Progenitor cell of endocrine pancreas (in vitro differentiated cells): ENCODE measurements around a stretch of chr3.

DNA sequence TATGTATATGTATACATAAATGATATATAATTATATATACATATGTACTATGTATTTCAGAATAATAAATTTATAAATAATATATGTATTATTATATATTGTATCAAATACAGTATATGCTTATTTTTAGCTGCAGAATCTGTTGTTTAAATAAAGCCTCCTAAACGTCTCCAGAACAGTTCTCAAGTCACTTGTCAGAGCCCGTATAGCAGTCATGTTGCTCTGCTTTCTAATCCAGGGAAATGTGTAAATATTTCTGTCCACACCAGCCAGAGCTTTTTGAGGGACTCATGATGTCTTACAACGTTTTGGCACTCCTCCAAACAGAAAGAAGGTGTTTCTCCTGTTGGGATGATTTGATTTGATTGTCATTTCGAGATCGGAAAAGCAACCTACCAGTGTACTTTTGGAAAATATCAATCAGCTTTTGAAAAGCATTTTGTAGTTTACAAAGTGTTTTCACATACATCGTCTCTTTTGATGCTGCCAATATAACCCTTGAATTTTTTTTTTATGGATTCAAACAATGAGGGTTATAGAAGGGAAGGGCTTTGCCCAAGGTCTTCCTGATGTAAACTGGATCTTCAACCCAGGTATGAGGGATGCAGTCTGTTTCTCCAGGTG, 1.5 kb downstream of the RTP4 start:
- PRO-cap: no peak

DNA sequence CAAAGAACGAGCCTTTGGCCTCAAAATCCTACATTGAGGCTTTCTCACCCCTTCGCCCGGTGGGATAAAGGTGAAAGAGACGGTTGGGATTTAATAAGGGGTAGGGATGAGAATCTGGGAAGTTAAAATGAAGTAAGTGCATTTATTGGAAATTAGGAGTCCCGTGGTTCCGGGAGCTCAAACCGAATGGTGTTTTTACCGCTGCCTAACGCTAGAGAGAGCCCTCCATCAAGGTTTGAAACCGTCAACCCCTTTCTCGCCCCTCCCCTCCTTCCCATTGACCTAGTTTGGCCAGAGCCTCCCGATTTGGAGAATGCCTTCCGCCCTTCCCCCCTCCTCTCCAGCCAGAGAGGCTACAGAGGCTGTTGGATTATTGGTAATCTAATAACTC, 6.5 kb downstream of the BCL6 start:
- PRO-cap: no peak

- PRO-cap: bidirectional peak, plus-strand start at chr3:187739347, minus-strand start at chr3:187739324
Measured at GRCh38 chr3:187739175-187739889, 5.9 kb downstream of the BCL6 start.

DNA sequence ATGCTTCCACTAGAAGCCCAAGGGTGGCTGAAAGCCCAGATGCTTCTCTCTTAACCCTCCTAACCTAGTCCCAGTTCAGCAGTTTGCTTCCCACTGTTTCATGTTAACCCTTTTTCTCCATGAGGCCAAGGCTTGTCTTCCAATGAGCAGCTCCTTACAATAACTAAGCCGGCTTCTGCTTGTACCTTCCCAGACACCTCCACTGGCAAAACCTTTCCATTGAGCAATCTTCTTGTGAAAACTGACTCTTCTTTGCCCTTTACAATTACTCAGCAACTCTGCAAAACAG, 198.8 kb upstream of the LPP start:
- PRO-cap: no peak

DNA sequence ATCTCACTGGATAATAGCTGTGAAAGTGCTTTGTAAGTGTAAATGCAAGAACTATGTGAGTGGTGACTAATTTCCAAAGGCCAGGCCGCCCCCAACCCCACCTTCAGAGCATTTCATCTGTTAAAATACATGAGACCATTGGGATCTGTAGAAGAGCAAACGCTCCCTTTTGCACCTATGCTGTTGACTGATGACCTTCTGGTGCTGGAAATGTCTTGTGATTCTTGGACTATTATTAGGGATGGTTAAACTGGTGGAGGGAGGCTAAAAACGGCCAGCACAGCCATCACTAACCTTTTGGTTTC, 196.7 kb upstream of the LPP start:
- PRO-cap: no peak

GRCh38 chr3:187981934-187982666, 171.9 kb upstream of the LPP start:
- PRO-cap: no peak

- PRO-cap: no peak
Measured at GRCh38 chr3:187994103-187994628, 159.8 kb upstream of the LPP start.

DNA sequence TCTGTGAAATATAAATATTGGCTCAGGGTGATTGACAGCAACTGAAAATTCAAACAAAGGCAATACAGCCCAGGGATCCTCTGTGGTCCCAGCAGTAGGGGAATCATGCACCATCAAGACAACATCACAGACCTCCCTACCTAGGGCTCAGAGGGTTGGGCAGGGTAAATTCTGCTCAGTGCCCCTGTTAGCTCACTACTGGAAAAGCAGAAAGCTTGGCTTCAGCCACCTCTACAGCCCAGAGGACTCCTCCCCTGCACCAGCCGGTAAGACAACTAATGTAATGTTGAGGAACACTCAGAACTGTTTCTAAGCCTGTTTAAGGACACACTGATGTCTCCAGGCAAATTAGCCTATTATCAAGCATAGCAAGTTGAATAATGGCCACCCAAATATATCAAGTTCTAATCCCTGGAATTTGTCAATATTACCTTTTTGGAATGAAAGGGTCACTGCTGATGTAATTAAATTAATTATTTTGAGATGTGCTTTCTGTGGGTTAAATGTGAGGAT, 117.3 kb upstream of the LPP start:
- PRO-cap: no peak

GRCh38 chr3:188061228-188061590, 92.7 kb upstream of the LPP start:
- PRO-cap: no peak

GRCh38 chr3:188220158-188221608, 66.7 kb downstream of the LPP start:
- PRO-cap: no peak

DNA sequence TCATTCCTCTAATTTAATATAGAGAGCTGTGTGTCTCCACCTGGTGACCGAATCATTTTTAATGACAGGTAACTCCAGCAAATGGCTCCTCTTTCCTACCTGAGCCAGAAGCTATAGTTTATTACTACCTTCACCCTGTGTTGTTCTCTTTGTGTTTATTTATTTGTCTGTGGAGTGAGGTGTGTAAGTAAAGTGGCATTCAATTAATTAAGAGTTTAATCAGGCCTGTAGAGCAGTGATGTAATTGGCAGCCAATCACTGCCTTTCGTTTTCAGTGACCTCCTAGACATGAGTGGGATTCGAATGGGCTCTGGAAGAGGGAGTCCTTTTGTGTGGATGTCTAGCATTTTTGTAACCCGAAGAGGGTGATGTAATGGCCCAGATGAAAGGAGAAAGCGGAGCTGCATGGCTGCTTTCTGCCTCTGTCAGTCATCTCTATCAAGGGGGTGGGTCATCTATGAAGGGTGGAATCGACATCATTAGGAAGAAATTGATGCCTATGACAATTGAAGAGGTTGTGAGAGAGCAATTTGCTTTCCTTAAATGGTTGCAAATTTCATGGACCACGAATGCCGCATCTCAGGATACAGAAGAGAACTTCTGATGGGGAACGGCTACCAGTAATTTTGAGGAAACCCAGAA, 126.0 kb downstream of the LPP start:
- PRO-cap: no peak

GRCh38 chr3:188283119-188283603, 129.2 kb downstream of the LPP start:
- PRO-cap: no peak

- PRO-cap: no peak
Measured at GRCh38 chr3:188290457-188290712, 136.4 kb downstream of the LPP start.

- PRO-cap: no peak
Measured at GRCh38 chr3:188296646-188297512, 142.9 kb downstream of the LPP start.

DNA sequence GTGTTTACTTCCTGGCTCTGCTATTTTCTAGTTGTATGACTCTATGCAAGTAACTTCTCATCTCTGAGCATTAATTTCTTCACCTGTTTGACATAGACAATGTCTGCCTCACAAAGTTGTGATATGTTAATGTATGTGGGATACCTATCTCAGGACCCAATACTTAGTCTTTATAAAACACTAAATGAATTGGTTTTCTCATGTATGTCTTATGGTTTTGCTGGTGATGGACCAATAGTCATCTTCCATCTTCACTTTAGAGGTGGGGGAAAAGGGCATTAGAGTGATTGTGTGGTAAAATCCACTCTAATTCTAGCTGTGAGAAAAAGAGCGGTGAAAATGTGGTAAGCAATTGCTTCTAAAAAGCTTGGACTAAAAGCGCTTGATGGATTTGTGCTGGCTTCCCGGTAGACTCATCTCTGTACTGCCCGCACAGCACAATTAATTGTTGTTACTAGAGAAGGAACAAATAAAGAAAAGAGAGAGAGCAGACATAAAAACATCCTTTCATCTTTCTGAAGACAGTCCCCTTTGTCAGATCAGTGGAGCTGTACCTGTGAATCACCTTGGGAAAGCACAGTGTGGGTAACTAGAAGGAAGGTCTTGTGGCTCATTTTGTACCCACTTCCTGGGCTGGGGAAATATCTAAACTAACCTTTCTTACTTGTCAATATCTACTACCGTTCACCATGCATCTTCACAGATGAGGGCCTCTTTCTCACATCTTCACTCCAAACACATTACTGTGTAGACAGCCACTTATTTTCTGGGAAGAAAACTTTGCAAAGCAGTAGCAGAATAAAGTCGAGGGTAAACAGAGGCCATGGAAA, 169.0 kb downstream of the LPP start:
- PRO-cap: no peak

DNA sequence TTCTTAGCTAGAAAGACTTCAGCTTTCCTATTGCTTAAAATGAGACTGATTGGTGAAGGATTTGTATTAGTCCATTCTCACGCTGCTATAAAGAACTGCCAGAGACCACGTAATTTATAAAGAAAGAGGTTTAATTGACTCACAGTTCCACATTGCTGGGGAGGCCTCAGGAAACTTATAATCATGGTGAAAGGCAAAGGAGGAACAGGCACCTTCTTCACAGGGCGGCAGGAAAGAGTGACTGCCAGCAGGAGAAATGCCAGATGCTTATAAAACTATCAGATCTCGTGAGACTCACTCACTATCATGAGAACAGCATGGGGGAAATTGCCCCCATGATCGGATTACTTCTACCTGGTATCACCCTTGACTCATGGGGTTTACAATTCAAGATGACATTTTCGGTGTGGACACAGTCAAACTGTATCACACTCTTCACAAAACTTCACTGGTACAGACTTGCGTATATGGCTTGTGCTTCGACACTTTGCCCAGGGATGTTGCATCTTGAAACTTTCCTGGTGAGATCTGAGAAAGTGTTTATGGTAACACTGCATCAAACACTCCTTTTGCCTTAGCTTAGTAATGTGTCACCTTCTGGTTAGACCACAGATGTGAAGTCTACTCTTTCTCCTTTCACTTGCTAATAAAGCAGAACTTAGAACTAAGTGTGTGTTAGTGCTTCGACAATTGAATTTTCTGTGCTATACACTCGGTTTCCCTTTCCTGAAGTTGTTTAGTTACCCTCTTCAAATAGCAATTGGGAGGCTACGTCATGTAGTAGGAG, 185.6 kb downstream of the LPP start:
- PRO-cap: no peak

DNA sequence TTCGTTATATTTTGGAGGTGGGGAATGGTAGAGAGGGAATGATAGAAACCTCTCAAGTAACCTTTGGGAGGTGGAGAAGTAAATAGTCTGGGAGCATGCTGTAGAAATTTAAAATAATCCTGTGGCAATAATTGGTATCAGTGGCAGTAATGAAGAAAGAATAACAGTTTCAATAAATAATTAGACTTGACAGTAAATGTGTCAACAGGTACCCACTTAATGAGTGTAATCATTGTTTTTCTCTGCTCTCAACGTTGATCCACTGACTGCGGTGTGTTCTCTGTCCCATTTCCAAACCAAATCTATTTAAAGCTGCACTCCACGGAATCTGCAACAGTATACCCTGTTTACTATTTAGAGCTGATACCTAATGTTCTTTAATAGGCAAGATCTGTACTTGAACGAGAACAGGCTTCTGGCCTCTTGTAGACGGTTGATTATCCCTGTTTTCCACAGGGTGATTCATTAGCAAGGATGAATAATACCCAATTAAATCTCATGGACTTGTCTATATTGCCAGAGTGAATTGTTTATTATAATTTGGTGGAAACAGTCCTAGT, 189.8 kb downstream of the LPP start:
- PRO-cap: no peak

GRCh38 chr3:188394476-188395056, 240.6 kb downstream of the LPP start:
- PRO-cap: no peak

GRCh38 chr3:188473368-188473801, 319.4 kb downstream of the LPP start:
- PRO-cap: no peak

GRCh38 chr3:188624154-188624845, 470.3 kb downstream of the LPP start:
- PRO-cap: no peak